ENCODE measurements around the genes RPL27A, DENND5A and WEE1.

GRCh38 chr11:8315206-8315530 is 51.5 kb upstream of the LMO1 start:
- RRBS: 84% methylated on average over 5 of the region's 11 CpGs

DNA sequence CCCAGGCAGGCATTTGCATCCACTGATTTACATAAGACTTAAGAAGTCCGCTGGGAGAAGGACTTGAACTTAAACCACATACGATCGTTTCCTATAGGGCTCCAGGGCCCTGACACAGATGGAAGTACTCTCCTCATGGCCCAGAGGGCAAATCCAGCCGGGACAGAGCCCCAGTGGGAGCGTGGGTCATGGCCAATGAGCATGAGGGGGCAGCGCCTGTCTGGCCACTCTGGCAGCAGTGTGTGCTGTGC is 79.2 kb upstream of the LMO1 start:
- RRBS: no CpG with 5 or more reads among the region's 6 CpGs

DNA sequence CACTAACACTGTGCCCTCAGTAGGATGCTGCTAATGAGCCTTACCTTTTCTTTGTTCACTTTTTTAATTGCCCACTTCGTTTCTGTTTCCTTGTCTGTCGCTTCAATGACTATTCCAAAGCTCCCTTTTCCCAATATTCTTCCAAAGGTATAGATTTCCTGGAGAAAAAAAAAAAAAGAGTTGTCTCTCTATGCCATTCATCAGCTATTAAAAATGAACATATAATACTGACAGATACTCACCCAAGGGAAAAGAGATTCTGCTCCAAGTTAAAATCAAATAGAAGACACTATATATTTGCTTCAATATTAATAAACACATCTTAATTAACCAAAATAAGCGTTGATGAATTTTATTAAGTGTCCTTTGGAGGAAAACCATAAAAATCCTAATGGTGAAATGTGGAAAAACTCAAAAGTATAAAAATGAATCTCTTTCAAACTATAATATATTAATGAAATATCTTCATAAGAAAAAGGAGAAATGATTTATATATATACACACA is 129.3 kb downstream of the STK33 start:
- RRBS: no CpG with 5 or more reads among the region's 3 CpGs

DNA sequence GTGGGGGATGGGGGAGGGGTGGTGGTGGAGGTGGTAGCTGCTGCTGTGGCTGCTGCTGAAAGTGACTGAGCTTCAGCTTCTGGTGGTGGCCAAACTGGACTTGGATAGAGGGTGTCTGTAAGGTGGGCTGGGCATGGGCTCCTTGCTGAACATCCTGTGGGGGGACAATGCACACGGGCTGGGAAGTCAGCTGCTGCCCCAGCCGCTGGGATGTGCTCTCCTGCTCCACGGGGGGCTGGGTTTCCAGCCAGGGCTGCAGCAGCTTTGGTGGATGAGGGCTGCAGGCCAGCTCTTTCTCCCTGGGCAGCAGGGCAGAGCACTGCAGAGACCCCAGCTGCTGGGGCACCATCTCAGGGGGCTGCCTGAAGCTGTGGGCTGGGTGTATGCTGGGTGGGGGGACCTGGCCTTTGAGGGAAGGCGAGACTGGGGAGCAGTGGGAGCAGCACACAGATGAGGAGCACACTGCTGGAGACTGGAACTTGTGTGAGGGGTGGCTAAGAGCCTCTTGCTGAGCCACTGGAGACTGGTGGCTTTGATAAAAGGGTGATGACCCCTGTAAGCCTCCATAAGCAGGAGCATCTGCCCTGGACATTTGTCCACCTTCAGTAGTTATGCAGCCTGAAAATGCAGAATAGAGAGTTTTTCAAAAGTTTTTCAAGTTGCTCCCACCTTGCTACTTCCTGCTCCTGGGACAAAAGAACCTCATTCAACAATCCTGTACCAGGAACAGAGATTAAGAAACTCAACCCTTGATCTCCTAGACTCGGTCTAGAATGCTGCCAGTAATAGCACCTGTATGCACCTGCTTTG is 41.7 kb downstream of the TRIM66 start:
- RRBS: no CpG with 5 or more reads among the region's 5 CpGs

GRCh38 chr11:8680651-8681167 is 1.8 kb downstream of the TRIM66 start:
- RRBS: no CpG with 5 or more reads among the region's 6 CpGs

DNA sequence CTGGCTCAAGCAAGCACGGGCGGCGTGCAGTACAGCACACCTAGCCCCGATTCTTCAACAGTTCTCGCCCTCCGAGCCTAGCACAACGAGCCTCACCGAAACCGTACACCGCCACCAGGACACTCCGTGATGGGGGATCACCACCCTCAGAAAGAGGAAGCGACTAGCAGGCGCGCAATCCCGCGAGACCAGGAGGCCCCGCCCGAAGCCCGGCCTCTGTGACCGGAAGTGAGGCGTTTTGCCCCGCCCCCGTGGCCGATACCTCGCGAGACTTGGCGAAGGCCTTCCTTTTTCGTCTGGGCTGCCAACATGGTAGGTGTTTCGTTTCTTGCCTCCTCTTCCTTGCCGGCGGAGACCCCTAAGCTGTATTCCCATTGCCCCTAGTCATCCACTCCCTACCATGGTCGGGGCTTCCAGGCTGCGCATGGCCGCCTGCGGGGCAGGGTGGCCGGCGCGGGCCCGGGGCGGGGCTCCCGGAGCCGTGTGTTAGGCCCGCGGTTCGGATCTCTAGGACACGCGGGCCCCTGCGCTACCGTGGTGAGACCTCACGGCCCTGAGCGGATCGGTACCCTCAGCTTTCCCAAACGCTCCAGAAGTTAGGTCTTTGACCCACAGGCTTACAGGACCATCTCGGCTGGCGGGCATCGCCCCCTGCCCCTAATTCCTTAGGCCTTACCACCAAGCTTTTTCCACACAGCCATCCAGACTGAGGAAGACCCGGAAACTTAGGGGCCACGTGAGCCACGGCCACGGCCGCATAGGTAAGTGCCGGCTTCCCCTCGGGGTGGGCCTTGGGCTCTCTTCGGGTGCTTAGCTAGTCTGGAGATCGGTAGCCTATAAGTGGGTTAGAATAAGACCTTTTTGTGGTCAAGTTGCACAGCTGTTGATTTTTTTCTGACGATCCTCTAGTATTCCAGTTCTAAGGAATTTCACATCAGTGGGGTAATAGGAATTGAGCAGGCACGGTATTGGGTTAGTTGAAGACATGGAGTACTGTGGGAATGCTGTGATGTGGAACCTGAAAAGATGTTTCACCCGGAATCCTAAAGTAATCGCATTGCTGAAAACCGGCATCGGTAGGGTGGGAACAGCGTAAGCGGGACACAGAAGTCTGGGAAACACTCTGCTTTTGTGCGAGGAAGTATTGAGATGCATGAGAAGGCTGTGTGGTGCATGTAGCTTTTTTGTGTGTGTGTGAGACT is at the start of gene RPL27A:
RPL27A (plus strand) TSS at position 288 of the 1,202 bp plus-strand sequence.
- RRBS: under 1% methylated on average over 17 of the region's 74 CpGs

- RRBS: no CpG with 5 or more reads among the region's 11 CpGs
Observed at GRCh38 chr11:8689800-8691069, 7.6 kb downstream of the RPL27A start.

DNA sequence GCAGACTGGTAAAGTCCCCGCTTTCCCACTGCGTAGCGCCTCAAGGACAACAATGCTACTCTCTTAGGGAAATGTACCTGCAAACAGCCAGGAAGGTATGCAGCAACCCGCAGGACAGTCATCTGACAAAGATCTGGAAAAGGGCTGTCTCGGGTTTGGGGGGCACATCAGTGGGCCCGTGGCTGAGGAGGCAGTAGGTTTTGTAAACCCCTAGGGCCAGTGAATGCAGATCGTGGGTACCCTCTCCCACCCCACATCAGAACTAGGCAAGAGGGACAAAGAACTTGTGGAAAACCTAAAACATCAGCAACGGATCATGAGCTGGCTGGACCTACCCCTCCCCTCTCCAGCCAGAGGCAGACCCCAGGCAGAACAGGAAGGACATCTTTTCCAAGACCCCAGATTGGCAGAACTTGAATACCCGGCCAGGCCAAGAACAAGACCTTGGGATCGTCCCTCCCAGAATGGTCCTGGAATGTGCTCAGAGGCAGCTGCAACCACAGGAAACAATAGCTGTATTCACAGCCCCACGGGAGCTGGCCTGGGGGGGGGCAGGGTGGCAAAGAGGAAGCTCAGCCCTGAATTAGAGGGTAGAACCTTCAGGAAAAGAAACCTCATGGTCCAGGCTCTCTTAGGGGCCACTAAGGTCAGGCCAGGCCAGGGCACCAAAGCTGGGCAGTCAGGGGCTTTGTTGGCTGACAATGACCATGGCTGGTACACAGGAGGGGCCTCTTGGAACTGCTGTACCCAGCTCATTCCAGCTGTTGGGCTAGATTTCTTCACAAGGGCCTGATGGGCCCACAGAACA is 17.1 kb downstream of the RPL27A start:
- RRBS: no CpG with 5 or more reads among the region's 11 CpGs

GRCh38 chr11:8808225-8808574 is 2.3 kb downstream of the DENND2B start:
- RRBS: no CpG with 5 or more reads among the region's 4 CpGs

GRCh38 chr11:8810224-8810563 is 280 bp downstream of the DENND2B start:
- RRBS: 4% methylated on average over 4 of the region's 6 CpGs

DNA sequence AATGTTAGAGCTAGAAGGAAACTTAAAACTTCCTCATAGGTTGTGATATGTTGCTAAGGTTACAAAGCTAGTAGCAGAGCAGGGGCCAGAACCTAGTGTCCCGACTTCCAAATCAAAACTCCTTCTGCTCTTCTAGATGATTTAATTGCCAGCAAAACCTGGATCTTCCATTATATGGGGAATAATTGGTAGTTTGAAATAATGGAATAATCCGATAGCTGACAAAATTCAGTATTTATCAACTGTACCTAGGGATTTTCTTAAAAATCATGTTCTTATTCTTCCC is 203 bp downstream of the ASCL3 start:
- RRBS: no CpG with 5 or more reads among the region's 2 CpGs

- RRBS: 2% methylated on average over 5 of the region's 41 CpGs
Observed at GRCh38 chr11:9265241-9265602, at the start of gene DENND5A. DENND5A (minus strand) TSS chr11:9265350.

GRCh38 chr11:9315104-9315679 is 799 bp upstream of the TMEM41B start:
- RRBS: no CpG with 5 or more reads among the region's 15 CpGs

DNA sequence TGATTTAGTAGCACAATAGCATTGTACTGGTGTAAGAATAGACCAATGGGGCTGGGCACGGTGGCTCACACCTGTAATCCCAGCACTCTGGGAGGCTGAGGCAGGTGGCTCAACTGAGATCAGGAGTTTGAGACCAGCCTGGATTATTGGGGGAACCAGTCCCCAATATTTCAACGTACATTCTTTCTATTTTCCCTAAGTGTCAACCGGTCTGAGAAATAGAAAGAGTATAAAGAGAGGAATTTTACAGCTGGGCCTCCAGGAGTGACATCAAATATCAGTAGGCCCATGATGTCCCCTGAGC is 9.3 kb upstream of the ZNF143 start:
- RRBS: no CpG with 5 or more reads among the region's 3 CpGs

DNA sequence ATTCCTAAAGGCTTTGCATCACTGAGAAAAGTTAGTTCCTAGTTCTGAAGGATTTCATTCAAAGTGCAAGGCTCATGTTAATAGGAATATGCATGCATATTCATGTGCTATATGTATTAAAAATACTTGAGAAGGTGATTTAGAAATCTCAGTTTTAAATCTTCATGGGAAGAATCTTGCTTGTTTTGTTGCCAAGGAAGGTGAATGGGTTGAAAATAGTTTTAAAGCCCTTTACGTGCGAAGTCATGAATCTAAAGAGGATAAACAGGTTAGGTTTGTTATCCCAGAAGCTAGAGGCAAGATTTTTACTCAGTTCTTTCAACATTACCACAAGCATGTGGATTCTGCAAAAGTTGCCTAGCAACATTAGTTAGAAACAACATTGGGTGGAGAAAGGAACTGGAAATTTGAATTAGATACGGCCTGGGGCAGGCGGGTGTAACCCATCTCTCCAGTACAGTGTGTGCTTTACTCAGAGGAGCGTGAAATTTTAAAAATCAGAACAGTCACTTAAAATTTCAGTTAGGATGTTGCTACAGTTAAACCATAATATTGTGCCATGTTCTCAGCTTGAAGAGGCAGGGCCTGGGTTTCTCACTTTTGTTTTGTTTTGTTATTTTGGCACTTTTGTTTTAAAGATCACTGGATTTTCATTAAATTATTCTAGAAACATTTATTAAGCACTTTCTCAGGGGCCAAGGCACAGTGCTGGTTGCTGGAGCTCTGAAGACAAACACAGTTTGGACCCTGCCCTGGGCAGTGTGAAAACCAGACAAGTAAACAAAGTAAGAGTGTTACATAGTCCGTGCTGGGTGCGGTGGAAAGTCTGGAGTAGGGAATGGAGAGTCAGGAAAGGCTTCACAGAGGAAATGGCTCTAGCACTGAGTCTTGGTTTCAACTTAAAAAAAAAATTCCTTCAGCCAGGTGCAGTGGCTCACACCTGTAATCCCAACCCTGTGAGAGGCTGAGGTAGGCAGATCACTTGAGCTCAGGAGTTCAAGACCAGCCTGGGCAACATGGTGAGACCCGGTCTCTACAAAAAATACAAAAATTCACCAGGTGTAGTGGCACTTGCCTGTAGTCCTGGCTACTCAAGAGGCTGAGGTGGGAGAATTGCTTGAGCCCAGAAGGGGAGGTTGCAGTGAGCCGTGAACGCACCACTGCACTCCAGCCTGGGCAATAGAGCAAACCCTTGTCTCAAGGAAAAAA is 4.4 kb upstream of the WEE1 start:
- RRBS: no CpG with 5 or more reads among the region's 10 CpGs

GRCh38 chr11:9572670-9572836 is 917 bp upstream of the WEE1 start:
- RRBS: 2% methylated on average over 2 of the region's 8 CpGs

DNA sequence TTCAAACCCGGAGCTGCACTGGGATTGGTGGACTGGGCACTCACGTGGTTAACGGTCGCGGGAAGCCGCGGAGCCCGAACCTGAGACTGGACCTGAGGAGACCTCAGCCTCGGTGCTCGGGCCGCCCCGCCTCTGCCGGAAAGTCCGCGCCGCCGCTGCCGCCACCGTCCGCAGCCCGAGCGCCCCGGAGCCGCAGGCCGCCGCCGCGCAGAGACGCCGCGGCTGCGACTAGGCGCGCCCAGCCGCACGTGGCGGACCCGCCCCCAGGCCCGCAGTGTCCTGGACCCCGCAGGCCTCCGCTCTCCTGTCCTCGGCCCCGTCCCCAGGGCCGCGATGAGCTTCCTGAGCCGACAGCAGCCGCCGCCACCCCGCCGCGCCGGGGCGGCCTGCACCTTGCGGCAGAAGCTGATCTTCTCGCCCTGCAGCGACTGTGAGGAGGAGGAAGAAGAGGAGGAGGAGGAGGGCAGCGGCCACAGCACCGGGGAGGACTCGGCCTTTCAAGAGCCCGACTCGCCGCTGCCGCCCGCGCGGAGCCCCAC is at the start of gene WEE1:
WEE1 (plus strand) TSS at position 70 of the 539 bp plus-strand sequence.
- RRBS: under 1% methylated on average over 29 of the region's 66 CpGs

DNA sequence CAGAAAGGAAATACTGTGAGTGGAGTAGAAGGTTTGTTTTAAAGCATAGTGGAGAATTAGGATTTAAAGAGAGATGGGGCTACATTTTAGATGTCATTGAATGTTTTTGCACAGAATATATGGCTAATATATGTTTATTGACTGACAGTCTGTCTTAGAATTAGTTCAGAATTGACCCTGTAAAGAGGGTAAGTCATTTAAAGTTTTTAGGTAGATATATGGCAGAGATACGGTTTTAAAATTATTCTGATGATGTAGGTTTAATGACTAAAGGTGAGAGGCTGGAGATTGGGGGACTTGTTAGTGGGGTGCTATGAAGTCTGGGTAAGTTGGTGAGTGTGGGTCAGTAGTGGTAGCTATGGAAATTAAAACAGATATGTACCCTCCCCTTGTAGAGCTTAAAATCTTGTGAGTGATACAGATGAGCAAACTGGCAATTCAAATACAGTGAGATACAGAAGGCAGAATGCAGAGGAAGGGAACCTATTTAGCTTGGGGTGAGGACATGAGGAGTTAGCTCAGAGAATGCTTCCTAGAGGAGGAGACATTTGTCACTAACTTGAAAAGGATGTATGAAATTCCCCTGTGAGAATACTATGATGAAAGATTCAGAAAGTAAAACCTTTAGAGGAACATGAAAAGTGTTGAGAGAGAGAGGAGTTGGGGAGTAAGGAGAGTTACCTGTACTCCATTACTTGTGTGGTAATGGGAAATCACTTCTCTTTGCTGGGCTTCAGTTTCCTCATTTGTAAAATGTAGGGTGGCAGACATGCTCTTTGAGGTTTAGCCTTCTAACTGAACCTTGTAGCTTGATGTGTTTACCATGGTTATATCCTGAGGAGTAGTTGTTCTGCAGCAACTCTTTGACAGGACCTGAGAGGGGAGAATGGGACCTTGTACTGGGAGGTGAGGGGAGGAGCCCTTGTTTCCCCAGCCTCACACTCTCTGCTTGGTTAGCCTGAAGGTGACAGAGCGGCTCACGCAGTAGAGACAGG is 17.7 kb downstream of the SWAP70 start:
- RRBS: no CpG with 5 or more reads among the region's 3 CpGs

DNA sequence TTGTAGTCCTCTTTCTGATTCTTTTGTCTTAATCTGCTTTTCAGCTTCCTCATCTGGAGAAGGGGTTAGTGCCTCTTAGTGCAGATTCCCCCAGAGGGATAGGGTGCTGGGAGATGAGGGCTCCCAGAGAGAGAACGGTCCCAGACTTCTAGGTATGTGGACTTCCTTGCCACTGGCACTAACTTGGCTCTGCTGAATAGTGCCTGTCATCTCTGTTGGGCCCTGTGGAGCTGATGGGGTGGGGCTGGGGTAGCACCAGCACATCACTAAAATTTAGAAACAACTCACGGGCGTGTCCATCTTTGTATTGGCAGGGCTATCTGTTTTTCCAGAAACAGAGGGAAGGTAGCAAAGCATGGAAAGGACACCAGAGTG is 25.8 kb downstream of the SWAP70 start:
- RRBS: no CpG with 5 or more reads among the region's 3 CpGs

- RRBS: no CpG with 5 or more reads among the region's 1 CpG
Observed at GRCh38 chr11:9969406-9969993, 305.6 kb downstream of the SWAP70 start.